Skeletal muscle tissue (tissue), 7 donors: ENCODE data around the gene PFKP.

DNA sequence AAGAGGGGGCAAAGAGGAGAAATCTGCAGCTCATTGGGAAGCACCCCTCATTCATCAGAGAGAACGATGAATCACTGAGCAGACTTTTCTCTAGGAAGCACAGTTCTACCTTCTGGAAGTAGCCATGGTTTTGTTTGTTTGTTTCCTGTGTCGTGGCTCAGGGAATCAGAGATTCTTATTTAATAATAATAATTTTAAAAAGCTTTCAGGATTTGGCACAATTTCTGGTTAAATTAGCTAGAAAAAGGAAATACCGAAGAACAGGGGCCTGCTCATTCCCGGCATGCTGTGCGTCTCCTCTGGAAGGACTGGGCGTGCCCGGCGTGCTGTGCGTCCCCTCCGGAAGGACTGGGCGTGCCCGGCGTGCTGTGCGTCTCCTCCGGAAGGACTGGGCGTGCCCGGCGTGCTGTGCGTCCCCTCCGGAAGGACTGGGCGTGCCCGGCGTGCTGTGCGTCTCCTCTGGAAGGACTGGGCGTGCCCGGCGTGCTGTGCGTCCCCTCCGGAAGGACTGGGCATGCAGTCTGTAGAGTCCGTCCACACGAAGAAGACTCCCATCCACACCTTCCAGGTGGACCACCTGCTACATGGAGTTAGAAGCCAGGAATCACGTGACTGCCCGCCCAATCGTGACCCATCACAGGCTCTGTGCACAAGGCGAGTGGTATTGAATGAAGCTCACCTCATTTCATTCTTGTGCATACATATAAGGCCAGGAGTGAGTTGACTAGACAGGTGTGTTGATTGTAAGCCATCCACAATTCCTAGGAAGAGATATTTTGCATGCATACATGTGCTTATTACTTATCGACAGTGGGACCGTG, 577.7 kb upstream of the ADARB2 start:
- PRO-cap, 3 experiments: no peak in any of the 3 experiments
- RAMPAGE, long total RNA: no peak
- RRBS, 2 experiments: no CpG with 5 or more reads among the region's 37 CpGs

- PRO-cap, 3 experiments: no peak in any of the 3 experiments
- RAMPAGE, long total RNA: no peak
- RRBS, 2 experiments: no CpG with 5 or more reads among the region's 5 CpGs
Measured at GRCh38 chr10:3036068-3036518, 31.3 kb upstream of the PFKP start.

- PRO-cap, 3 experiments: peak in 3 of 3 experiments; most common plus-strand start chr10:3067548 (in 3); most common minus-strand start chr10:3067421 (in 1)
- RAMPAGE, long total RNA: no peak
- RRBS, 2 experiments: 2 to 3% methylated on average over 67 to 69 of the region's 122 CpGs
Measured at GRCh38 chr10:3066685-3067749, at the start of gene PFKP. Gene PFKP, plus strand, starts transcription at chr10:3067548.

DNA sequence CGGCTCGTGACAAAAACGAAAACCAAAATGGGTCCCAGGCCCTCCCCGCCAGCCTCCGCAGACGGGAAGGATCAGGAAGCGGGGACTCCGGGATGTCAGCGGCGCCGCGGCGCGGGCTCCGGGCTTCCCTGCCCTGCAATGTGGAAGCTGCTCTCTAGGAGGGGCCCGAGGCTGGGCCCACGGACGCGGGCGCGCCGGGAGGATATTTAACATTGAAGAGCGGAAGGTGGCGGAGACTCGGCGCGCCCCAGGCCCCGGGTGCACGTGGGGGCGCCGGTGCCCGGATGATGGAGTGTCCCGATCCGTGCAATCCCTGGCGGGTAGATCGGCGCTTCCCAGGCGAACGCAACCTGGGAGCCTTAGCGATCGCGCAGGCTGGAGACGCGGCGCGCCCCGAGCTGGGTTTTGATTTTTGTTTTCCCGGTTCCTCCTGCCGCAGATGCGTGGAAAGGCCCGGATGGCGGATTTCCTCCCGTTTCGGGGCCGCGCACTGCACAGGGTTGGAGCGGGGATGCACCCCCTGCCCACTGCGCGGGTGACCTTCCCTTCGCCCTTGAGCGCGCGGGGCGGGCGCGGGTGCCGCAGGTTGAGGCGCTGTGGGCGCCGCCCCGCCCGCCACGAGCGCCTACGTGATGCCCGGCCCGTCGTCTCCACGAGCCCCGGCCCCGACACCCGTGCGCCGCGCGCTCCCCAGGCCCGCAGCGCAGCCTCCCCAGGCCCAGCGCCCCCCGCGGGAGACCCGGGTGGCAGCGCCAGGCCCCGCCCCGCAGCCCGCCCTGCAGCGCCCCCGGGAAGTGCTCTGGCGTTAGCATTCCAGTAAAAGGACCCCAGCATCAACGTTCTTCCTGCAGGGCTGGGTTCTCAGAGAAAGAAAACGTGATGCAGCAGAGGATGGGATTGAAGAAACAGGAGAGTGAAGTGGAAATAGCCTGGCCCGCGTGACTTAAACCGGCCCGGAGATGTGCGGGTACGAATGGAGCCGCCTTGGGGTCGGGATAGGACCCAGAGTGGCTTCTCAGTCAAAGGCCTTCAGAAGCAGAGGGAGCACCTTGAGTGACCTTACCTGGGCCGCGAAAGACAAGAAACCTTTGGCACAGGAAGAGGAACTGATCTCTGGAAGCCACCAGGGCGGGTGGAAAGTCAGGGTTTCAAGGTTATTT, 1.5 kb downstream of the PFKP start:
- PRO-cap, 3 experiments: peak in 2 of 3 experiments; most common plus-strand start position 60 of the sequence (in 1); most common minus-strand start position 59 of the sequence (in 1)
- RAMPAGE, long total RNA: no peak
- RRBS, 2 experiments: 2% methylated on average over 38 to 45 of the region's 112 CpGs

DNA sequence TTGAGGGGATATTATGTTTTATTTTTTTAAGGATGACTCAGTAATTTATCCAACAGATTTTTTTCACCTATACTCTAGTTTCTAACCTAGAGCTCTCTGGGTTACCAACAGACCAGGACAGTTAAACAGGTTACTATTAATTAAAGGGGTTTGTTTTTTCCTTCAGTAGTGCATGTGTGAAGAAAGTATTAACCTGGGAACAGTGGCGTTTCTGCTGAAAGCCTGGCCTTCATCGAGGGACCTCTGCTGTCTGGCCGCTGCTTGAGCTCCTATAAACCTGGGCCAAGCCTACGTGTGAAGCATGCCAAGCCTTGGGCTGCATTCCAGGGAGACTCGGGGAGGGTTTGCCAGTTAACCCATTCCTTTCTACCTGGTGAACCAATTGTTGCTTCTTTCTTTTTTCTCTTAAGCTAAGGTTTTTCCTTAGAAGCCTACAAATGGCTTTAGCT, 23.5 kb downstream of the PFKP start:
- PRO-cap, 3 experiments: no peak in any of the 3 experiments
- RAMPAGE, long total RNA: no peak
- RRBS, 2 experiments: no CpG with 5 or more reads among the region's 5 CpGs

GRCh38 chr10:3101133-3101701, 33.9 kb downstream of the PFKP start:
- PRO-cap, 3 experiments: no peak in any of the 3 experiments
- RAMPAGE, long total RNA: no peak
- RRBS, 2 experiments: no CpG with 5 or more reads among the region's 23 CpGs

- PRO-cap, 3 experiments: no peak in any of the 3 experiments
- RAMPAGE, long total RNA: no peak
- RRBS, 2 experiments: no CpG with 5 or more reads among the region's 27 CpGs
Measured at GRCh38 chr10:3263717-3264950, 91.6 kb upstream of the PITRM1 start.

DNA sequence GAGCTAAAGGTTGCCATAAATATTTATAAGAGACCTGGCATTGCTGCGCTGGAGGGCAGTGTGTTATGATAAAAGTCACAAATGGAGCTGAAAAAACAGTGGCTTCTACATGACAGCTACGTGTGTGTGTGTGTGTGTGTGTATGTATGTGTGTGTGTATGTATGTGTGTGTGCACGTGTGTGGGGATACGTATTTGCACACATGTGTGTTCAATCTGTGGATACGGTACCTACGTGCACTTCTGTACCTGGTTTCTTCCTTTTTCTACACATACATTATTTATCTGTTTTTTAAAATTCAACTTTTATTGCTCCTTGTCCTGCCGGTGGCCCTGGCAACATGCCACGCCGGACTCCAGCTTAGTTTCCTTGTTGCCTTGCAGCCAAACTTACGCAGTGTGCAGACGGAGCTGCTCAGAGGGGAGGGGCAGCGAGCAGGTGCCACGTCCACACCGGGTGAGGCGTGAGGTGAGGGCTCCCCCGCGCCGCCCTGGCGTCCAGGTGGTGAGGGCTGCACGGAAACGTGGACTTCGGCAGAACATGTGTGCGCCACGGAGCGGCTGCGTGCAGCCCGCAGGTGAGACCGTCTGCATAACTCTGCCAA, 115.3 kb upstream of the PITRM1 start:
- PRO-cap, 3 experiments: no peak in any of the 3 experiments
- RAMPAGE, long total RNA: no peak
- RRBS, 2 experiments: 77 to 84% methylated on average over 4 of the region's 28 CpGs

DNA sequence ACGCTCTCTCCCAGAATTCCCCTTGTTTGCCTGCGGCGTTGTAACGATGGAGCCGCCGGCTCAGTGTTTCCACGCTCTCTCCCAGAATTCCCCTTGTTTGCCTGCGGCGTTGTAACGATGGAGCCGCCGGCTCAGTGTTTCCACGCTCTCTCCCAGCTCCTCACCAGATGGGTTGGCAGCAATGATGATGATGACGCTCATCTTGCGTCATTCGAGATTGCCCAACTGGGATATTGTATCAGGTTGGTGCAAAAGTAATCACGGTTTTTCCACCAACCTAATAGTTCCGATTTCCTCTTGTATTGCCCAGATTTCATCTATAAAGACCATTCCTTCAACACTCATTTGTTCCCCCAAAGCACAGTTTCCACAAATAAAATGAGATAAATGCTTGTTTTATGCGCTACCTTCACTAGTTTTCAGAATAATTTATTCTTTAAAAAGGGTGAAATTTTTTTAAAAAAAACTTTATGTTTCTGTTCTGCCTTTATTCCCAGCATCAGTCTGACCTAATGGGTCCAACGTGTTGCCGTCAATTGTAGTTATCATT, 228.3 kb downstream of the KLF6 start:
- PRO-cap, 3 experiments: no peak in any of the 3 experiments
- RAMPAGE, long total RNA: no peak
- RRBS, 2 experiments: no CpG with 5 or more reads among the region's 21 CpGs

DNA sequence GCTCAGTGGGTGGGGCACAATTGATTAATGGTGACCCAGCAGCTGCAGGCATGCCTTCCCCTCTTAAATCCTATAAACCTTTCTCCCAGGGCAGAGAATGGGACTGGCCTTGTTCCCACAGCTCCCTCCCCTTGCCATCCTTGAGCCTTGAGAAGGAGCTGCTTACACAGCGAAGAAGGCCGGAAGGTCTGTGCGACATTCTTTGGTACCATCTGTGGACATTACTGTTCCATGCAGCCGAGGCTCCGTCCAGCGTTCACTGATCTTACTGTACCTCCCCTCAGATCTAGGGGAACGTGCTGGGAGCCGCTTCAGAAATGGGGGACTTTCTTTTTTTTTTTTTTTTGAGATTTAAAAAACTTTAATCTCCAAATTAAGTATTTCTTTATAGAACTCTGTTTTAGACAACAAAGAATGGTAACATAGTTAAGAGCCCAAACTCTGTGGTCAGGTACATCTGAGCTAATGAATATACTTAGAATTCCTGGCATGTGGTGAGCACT, 14.3 kb downstream of the KLF6 start:
- PRO-cap, 3 experiments: no peak in any of the 3 experiments
- RAMPAGE, long total RNA: no peak
- RRBS, 2 experiments: no CpG with 5 or more reads among the region's 8 CpGs

- PRO-cap, 3 experiments: peak in 2 of 3 experiments; most common plus-strand start chr10:3775510 (in 2); most common minus-strand start chr10:3775409 (in 2)
- RAMPAGE, long total RNA: no peak
- RRBS, 2 experiments: no CpG with 5 or more reads among the region's 14 CpGs
Measured at GRCh38 chr10:3775204-3775901, 9.7 kb downstream of the KLF6 start.

- PRO-cap, 3 experiments: no peak in any of the 3 experiments
- RAMPAGE, long total RNA: no peak
- RRBS, 2 experiments: no CpG with 5 or more reads among the region's 2 CpGs
Measured at GRCh38 chr10:3776314-3776654, 8.7 kb downstream of the KLF6 start.

GRCh38 chr10:3783047-3783331, 2.0 kb downstream of the KLF6 start:
- PRO-cap, 3 experiments: peak in 3 of 3 experiments; most common plus-strand start chr10:3783144 (in 2); most common minus-strand start chr10:3783263 (in 1)
- RAMPAGE, long total RNA: no peak
- RRBS, 2 experiments: no CpG with 5 or more reads among the region's 3 CpGs

- PRO-cap, 3 experiments: peak in 3 of 3 experiments; most common plus-strand start chr10:3786058 (in 2); most common minus-strand start chr10:3785918 (in 1)
- RAMPAGE, long total RNA: no peak
- RRBS, 2 experiments: 2 to 5% methylated on average over 24 of the region's 68 CpGs
Measured at GRCh38 chr10:3785461-3786280, 662 bp upstream of the KLF6 start.

DNA sequence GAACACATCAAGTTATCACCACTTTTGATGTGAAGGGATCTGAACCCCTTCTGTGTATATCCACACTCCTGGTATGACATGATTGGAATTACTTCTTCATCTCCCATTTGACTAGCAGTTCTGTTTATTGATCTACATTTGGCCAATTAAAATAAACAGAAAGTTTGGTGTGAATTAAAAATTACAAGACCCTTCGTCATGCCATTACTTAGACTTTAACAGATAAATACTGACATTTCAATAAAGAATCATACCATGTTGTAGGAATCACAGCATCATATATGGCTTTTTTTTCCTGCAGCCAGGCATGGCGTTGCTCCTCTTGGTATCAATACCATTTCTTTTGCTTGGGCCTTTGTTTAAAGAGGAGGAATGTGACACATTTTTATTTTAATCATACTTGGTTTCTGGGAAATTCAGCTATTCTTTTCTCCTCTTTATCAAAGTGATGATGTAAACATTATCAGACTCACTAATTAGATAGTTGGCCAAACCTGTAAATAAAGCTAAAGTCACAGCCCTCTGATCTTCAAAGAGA, 38.6 kb upstream of the KLF6 start:
- PRO-cap, 3 experiments: no peak in any of the 3 experiments
- RAMPAGE, long total RNA: no peak
- RRBS, 2 experiments: no CpG with 5 or more reads among the region's 2 CpGs

GRCh38 chr10:3874775-3875381, 89.9 kb upstream of the KLF6 start:
- PRO-cap, 3 experiments: no peak in any of the 3 experiments
- RAMPAGE, long total RNA: no peak
- RRBS, 2 experiments: no CpG with 5 or more reads among the region's 7 CpGs

DNA sequence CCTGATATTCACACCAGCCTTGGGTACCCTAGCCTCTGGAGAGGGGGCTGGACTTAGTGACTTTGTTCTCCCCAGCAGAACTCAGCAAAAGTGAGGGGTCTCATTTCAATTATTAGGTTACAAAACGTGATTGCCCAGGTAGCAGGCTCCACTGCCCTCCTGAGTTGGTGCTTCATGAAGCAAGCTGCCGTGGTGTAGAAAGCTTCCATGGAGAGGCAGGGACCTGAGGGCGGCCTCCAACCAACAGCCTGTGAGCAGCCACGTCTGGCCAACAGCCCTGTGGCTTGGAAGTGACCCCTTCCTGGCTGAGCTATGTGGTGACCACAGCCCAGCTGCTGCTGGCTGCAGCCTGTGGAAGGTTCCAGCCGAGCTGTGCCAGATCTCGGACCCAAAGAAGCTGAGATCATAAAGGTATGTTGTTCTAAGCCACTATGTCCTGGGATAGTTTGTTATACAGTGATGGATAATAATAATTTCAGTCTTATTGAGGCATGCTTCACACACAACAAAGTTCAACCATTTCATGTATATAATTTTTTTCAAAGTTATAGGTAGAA, 122.5 kb upstream of the KLF6 start:
- PRO-cap, 3 experiments: no peak in any of the 3 experiments
- RAMPAGE, long total RNA: no peak
- RRBS, 2 experiments: no CpG with 5 or more reads among the region's 6 CpGs

DNA sequence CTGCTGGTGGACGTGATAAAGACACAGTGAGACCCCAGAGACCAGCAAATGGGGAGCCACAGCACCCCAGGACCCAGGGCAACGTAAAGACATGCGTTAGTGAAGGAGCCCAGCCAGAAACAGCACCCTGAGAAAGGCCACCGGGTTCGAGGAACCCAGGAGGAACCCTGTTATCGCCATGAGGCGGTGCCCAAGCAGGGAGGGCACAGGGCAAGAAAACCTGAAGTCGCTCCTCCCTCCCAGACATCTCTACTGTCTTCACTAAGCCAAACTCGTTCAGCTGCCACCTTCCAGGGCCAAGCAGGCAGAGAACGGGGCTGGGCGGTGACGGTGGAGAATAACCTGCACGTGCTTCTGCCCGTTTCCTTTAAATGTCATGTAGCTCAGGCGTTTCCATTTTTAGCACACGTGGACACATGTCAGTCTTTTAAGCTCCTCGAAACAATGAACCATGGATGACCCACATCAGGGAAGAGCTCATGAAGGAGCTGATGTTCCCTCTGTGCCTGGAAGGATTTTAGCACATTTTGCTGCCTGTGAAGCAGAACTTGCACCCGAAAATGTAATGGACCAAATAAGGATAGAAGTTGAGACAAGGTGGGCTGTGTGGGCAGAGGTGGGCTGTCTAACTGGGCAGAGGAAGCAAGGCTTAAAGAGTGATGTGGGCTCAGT, 124.3 kb upstream of the KLF6 start:
- PRO-cap, 3 experiments: peak in 1 of 3 experiments; most common plus-strand start position 444 of the sequence (in 1); most common minus-strand start position 254 of the sequence (in 1)
- RAMPAGE, long total RNA: no peak
- RRBS, 2 experiments: no CpG with 5 or more reads among the region's 18 CpGs

- PRO-cap, 3 experiments: no peak in any of the 3 experiments
- RAMPAGE, long total RNA: no peak
- RRBS, 2 experiments: no CpG with 5 or more reads among the region's 11 CpGs
Measured at GRCh38 chr10:4086378-4086926, 301.4 kb upstream of the KLF6 start.

- PRO-cap, 3 experiments: no peak in any of the 3 experiments
- RAMPAGE, long total RNA: no peak
- RRBS, 2 experiments: no CpG with 5 or more reads among the region's 3 CpGs
Measured at GRCh38 chr10:4131905-4132316, 346.9 kb upstream of the KLF6 start.